Hair follicular keratinocyte (primary cell): Measurements from ENCODE around the gene POLR1B.

DNA sequence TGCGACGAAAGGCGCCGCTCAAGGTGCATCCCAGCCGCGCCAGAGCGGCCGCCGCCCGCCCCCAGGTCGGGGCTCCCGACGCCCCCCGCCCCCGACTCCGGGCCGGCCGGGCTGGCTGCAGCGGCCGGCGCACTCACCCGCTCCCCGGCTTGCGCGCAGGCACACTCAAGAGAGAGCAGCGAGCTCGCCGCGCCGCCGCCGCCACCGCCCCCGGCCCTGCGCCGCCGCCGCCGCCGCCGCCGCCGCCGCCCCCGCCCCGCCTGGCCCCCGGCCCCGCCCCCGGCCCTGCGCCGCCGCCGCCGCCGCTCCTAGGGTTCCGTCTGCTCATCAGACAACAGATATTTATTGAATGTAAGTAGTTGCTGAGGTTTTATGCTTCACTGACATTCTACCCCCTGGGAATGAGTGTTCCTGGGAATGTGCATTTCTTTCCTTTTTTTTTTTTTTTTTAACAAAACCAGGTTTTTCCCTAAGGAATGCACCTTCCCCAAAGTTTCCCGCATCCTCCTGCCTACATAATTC, 33.9 kb upstream of the RGPD6 start:
- RAMPAGE, long total RNA, result no peak

- RAMPAGE, long total RNA, result no peak
Measured at GRCh38 chr2:110674494-110675826, 2.9 kb downstream of the BUB1 start.

DNA sequence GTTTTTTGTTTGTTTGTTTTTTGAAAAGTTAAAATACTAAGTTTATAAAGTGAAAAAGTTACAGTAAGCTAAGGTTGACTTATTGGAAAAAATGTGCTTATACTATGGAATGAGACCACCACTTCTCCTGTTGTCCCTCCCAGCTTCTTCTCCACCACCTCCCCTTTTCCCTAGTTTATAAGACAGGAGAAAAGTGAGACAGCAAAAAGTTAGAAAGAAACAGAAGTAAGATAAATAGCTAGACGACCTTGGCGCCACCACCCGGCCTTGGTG, 1.3 kb upstream of the BUB1 start:
- RAMPAGE, long total RNA, result no peak

GRCh38 chr2:110858291-110858733, 125.9 kb downstream of the ACOXL start:
- RAMPAGE, long total RNA, result no peak

DNA sequence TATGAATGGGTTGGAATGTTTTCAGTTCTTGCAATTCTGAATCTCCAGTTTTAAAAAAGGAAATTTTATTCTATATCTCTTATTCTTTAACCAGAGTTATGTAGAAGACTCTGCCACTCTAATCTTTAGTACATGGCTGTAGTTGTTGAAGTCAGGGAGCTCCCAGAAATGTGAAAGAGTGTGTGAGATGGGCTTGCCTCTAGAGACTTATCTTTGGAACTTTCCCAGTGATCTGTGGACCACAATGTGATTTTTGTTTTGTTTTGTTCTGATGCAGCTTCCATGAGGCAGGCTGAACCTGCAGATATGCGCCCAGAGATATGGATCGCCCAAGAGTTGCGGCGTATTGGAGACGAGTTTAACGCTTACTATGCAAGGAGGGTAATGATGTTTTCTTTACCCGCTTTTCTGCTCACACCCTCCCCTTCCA, 29.1 kb downstream of the BCL2L11 start:
- RAMPAGE, long total RNA, result no peak

GRCh38 chr2:111167004-111167692, 46.4 kb downstream of the BCL2L11 start:
- RAMPAGE, long total RNA, result no peak

DNA sequence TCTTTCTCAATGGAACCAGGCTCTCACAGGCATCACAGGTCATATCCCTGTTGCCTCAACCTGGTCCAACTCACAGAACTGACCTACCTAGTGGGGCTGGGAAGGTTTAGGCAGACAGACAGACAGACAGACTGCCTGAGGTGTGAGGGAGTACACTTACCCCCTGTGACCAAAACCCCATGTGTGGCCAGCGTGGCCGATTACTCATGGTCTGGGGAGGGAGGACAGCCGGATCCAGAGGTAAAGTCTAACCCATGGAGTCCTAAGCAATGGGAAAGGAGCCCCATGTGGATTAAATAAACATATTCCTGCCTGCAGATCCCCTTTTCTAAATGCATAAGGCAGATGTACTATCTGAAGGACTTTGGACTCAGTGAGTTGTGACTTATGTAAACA, 58.2 kb downstream of the BCL2L11 start:
- RAMPAGE, long total RNA, result no peak

- RAMPAGE, long total RNA, result no peak
Measured at GRCh38 chr2:111185170-111186244, 64.8 kb downstream of the BCL2L11 start.

DNA sequence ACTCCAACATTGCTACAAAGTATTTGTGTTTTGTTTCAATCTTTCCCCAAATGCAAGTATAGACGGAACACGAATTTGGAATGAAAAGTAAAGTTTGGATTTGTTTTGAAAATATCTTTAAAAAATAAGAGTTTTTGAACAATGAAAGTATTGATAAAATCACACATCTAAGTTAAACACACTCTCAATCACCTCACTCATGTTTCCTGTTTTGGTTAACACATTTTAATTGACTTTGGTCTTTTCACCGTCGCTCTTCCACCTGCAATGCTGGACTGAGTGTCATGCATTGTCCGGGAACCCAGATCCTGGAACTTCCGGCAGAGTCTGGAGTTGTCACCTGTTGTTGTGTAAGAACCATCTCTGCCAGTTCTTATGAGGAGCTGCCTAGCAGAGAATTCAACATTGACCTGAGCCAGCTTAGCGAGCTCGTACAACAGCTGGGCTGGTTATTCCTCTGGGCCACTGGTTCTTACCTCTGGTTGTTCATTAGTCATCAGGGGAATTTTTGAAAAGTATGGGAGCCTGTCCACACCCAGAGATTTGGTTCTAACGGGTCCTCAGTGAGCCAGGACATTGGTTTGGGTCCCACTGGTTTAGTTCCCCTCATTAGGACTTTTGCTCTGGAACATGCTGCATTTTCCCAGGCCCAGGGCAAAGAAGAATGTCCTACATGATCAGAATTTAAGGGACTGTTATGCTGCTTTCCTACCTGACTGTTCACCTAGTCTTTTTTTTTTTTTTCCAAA, 75.7 kb downstream of the BCL2L11 start:
- RAMPAGE, long total RNA, result no peak

DNA sequence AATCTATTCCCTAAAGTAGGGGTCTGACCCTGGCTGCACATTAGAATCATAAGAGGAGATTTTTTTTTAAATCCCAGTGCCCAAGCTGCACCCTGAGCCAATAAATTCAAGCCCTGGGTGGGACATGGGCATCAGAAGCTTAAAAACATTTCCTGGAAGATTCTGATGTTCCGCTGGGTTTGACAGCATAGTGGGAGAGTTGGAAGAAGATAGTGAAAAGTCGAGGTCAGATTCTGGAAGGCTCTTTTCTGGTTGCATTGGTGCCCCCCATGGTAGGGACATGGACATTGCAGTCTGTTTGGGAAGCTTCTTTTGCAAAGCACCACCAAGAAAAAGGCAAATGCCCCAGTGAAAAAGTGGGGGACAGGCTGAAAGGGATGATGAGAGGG, 20.9 kb downstream of the MERTK start:
- RAMPAGE, long total RNA, result no peak

- RAMPAGE, long total RNA, result no peak
Measured at GRCh38 chr2:111957676-111958649, 59.6 kb downstream of the MERTK start.

DNA sequence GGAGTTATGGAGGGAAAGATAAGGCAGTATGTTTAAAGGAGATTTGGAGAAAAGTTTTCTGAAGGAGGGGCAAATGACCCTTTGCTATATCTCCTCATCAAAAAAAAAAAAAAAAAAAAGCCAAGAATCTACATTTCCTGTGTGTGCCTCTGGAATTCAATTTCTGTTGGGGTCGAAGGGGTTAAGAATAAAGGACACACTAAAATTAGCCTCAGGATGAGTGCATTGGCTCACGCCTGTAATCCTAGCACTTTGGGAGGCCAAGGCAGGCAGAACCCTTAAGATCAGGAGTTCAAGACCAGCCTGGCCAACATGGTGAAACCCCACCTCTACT, 75.5 kb downstream of the MERTK start:
- RAMPAGE, long total RNA, result no peak

GRCh38 chr2:112009612-112010405, 45.3 kb upstream of the TMEM87B start:
- RAMPAGE, long total RNA, result no peak

DNA sequence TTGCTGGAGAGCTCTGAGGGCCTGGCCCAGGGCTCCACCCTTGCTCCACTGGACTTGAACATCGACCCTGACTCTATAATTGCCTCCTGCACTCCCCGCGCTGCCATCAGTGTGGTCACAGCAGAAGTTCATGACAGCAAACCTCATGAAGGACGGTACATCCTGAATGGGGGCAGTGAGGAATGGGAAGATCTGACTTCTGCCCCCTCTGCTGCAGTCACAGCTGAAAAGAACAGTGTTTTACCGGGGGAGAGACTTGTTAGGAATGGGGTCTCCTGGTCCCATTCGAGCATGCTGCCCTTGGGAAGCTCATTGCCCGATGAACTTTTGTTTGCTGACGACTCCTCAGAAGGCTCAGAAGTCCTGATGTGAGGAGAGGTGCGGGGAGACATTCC, 26.6 kb upstream of the TMEM87B start:
- RAMPAGE, long total RNA, result no peak

- RAMPAGE, long total RNA, result no peak
Measured at GRCh38 chr2:112222048-112222627, 32.7 kb downstream of the ZC3H8 start.

- RAMPAGE, long total RNA, result no peak
Measured at GRCh38 chr2:112520138-112520565, 22.1 kb upstream of the POLR1B start.

GRCh38 chr2:112540756-112541679, 1.2 kb upstream of the POLR1B start:
- RAMPAGE, long total RNA, result no peak

DNA sequence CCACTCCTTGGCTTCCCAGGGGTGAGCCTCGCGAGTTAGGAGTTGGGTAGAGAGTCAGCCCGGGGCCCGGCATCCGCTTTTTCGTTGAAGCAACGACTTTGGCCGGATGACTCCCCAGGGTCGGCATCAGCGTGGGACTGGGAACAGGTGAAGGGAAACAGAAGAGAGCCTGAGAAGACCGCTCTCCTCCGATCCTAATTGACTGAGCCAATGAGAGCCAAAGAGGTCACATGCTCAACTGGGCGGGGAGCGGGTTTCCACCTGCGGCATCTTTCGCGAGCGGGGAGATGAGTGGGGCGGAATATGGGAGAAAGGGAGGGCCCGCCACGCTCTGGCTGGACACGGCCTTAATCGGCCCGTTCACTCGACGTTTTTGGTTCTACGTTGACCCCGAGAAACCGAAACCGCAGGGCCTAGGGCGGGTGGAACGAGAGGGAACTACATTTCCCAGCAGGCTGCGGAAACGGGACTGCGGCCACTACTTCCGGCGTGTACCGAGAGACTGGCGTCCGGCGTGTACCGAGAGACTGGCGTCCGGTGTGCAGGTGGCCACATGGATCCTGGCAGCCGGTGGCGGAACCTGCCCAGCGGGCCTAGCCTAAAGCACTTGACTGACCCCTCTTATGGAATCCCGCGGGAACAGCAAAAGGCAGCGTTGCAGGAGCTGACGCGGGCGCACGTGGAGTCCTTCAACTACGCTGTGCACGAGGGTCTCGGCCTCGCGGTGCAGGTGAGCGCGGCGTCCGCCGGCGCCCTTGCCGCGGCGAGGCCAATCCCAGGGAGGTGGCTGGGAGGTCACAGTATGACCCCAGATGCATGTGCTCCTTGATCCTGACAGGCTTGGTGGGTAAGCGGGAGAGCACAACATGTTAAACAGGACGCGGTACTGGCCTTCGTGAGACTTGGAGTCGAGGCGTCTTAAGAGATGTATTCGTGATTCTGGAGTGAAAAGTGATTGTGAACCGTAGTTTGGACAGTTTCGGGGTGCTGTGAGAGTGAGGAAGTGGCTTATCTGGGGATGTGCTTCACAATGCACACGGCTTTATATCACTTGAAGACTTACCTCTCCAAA, at the start of gene POLR1B:
POLR1B (plus strand) TSS at position 524 of the 1,072 bp plus-strand sequence.
- RAMPAGE, long total RNA, result no peak

GRCh38 chr2:112574876-112575575, 9.4 kb upstream of the CHCHD5 start:
- RAMPAGE, long total RNA, result no peak

DNA sequence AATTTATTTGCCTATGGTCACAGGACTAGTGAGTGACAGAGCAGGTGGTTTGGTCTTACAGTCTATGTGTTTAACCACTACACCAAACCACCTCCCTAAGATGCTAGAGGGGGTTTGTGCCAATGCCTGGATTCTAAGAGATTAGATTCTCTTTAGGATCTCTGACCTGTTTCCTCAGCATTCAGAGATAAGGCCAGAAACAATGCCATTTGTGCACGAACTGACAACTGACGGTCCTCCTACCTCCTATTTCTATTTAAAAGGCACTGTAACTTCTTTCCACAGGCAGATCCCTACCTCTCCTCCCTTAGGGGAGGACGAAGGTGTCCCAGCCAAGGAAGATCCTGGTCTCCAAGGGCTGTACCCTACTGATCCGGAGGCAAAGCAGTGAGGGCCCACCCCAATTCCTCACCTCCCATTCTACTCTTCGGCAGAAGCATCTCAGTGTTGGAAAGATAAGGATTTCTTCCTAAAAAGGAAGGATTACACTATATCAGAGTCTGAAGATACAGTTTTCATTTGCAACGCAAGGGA, 2.1 kb upstream of the SLC20A1 start:
- RAMPAGE, long total RNA, result no peak